ENCODE data around the gene ANKRD18B.

- RRBS, result no CpG with 5 or more reads among the region's 5 CpGs
Observed at GRCh38 chr9:33287171-33287542, 3.2 kb upstream of the NFX1 start.

DNA sequence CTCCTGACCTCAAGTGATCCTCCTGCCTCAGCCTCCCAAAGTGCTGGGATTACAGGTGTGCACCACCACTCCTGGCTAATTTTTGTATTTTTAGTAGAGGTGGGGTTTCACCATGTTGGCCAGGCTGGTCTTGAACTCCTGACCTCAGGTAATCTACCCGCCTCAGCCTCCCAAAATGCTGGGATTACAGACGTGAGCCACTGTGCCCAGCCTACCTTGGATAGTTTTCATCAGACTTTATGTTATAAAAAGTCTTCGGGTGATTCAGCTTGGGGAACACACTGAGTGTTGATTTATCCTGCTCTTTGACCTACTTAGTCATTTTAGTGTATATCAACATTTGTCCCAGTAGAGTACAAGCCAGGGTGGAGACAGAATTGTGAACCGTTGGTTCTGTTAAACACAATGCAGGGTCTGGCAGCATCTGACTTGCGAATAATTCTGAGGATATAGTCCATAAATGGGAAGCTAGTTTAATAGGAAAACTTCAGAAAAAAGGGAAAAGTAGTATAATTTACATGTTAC, 39.6 kb downstream of the NFX1 start:
- RRBS, result no CpG with 5 or more reads among the region's 5 CpGs

DNA sequence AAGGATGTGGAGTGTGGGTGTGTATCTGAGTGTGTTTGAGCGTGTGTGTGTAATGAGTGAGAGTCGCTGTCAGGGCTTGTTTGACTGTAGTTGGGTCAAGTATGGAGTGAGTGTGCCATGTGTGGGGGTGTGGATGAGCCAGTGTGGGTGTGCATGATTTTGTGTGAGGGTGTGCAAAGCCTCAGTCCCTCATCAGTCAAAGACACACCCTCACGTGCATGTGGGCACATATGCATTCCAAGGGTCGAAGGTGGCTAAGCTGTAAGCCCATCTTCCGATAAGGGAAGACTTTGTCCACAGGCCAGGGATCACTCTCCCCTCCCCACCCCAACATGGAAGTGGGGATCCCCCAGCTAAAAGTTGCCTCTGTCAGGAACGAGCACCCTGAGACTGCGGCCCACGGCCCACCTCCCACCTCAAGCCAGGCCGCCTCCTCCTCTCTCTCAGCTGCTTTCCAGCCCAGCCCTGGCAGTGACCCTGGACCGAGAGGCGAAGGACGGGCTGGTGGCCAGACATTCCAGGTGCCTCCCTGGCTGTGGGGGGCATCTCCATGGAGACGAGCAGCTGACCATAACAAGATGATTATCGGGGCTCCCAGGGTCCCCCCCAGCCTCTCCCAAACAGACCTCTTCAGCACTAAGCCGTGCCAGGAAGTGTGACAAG, 12.8 kb downstream of the AQP3 start:
- RRBS, result no CpG with 5 or more reads among the region's 15 CpGs

- RRBS, result no CpG with 5 or more reads among the region's 3 CpGs
Observed at GRCh38 chr9:33446059-33446257, 1.4 kb downstream of the AQP3 start.

GRCh38 chr9:33461820-33462578, 11.7 kb downstream of the NOL6 start:
- RRBS, result no CpG with 5 or more reads among the region's 6 CpGs

DNA sequence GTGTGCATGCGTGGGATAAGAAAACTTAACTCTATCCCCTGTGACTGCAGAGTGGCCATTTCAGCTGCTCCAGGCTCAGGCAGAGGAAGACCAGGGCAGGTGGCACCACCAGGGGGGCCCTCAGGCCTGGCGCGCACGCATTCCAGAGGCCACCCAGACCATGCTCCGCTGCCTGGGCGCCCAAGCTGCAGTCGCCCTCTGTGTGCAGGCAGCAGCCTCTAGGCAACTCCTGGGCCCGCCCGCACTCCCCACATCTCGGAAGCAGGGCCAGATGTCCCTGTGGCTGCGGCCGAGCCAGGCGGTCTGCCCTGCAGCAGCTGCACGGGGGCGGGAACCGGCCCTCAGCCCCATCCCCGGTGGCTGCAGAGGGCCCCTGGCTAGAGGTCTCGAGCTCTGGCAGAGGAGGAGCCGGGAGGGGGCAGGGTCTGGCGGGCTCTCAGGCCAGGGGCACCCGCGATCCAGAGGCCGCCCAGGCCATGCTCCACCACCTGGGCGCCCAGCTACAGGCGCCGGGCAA, 626 bp upstream of the ANKRD18B start:
- RRBS, result no CpG with 5 or more reads among the region's 26 CpGs

DNA sequence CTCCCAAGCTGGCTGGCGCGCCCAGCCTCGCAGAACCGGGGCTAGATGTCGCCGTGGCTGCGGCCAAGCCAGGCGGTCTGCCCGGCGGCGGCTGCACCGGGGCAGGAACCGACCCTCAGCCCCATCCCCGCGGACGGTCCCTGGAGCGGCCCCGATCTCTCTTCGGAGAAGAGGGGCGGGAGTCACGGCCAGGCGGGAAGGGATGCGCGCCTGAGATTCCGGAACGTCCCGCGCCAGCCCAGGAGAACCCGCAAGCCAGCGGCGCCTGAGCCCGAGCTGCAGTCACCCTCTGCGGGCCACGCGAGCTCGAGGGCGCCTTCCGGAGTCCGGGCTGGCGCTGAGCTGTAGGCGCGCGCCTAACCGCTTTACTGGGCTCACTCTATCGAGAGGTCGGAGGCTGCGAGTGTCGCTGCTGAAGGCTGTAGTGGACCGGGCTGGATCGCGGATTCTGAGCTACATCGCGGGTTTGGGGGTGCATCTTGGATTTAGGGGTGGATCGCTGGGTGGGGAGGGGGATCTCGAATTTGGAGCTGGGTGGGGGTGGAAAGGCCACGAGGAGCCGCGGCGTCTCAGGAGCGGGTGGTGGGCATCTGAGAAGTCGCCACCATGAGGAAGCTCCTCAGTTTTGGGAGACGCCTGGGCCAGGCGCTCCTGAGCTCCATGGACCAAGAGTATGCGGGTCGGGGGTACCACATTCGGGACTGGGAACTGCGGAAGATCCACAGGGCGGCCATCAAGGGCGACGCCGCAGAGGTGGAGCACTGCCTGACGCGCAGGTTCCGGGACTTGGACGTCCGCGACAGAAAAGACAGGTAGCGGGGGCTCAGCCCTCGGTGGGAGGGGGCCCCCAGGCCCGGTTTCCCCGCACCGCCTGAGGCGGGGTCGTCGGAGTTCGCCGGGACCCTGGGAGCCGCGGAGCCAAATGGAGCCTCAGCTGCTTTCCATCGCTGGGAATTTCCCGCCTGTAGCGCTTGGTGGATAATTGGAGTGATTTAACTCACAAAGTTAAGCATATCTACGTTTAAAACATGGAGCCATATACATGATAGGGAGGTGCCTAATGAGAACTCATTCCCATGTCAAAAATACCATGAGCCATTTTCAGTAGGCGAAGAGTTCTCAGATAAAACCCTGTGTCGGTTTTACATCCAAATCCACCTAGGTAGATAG, at the start of gene ANKRD18B:
TSS of gene ANKRD18B (plus strand) at position 368 of the 1,170 bp plus-strand sequence.
- RRBS, result 5% methylated on average over 9 of the region's 95 CpGs

- RRBS, result no CpG with 5 or more reads among the region's 9 CpGs
Observed at GRCh38 chr9:33943873-33944780, 104.6 kb downstream of the UBAP2 start.

DNA sequence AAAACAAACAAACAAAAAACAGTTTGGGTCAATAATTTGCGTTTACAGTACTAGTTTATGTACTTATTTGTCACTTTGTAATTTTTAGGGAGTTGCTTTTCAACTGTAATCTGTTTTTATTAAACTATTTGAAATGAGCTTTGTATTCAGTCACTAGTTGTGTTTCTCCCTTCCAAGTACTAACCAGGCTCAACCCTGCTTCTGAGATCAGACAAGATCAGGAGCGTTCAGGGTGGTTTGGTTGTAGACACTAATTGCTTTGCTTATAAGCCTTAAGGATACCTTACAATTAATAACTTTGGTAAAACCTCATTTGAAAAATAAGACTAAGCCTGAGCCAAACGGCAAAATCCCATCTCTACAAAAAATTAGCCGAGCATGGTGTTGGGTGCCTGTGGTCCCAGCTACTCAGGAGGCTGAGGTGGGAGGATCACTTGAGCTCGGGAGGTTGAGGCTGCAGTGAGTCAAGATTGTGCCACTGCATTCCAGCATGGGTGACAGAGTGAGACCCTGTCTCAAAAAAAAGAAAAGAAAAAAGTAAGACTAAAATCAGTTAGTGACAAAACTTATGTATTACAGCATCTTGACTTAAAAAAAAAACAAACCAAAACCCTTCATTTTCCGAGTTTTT, 27.3 kb downstream of the UBAP1 start:
- RRBS, result no CpG with 5 or more reads among the region's 6 CpGs

DNA sequence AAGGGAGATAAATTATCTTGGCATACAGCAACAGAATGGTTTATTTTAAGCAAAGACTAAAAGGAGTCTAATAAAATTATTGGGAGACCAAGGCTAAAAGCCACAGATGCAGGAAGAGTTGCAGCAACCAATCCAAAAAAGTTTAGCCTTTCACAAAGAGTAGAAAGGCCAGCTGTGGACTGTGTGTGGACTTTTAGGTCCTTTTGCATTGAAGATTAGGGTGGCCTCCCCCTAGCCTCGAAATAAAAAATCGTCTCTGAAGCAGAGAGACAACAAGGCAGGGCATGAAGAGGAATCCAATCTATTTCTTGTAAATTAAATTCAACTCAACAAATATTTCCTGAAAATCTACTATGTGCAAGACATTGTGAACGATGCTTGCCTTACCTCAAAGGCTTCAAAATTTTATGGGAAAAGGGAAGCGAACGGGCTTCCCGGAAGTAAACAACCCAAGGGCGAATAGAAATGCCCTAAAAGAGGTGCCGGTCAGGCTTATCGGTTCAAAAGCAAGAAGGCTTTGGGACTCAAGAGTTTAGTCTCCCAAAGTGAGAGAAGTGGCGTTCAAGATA, 656 bp downstream of the KIF24 start:
- RRBS, result no CpG with 5 or more reads among the region's 10 CpGs

- RRBS, result no CpG with 5 or more reads among the region's 3 CpGs
Observed at GRCh38 chr9:34334080-34334867, 4.9 kb downstream of the NUDT2 start.

DNA sequence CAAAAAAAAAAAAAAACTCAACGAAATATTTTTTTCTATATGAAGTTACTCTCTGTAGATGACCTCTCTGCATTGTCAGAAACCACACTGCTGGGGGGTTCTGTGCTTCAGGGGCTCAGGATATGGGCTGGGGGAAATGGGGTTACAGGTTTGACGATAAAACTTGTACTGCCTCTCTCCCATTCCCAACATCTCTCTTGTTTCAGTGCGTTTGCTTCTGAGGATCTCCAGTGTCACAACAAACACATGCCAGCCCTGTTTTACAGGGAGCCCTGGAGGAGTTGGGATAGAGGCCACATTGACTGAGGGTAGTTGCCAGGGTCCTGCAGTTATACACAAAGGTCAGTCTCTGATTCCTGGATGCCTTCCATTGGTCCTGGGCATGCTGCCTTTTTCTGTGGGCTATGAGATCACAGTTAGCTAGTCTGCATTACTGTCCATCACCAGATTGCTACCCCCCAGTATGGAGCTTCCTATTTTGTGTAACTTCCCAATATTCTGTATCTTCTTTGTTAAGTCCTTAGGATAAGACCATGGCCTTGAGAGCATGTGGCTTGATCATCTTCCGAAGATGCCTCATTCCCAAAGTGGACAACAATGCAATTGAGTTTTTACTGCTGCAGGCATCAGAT, 9.3 kb downstream of the NUDT2 start:
- RRBS, result no CpG with 5 or more reads among the region's 4 CpGs

GRCh38 chr9:34996669-34997336, 7.3 kb downstream of the DNAJB5 start:
- RRBS, result no CpG with 5 or more reads among the region's 18 CpGs

- RRBS, result no CpG with 5 or more reads among the region's 5 CpGs
Observed at GRCh38 chr9:35043139-35043670, 1.2 kb downstream of the C9orf131 start.

GRCh38 chr9:35102593-35103011, 329 bp downstream of the STOML2 start:
- RRBS, result no CpG with 5 or more reads among the region's 23 CpGs

DNA sequence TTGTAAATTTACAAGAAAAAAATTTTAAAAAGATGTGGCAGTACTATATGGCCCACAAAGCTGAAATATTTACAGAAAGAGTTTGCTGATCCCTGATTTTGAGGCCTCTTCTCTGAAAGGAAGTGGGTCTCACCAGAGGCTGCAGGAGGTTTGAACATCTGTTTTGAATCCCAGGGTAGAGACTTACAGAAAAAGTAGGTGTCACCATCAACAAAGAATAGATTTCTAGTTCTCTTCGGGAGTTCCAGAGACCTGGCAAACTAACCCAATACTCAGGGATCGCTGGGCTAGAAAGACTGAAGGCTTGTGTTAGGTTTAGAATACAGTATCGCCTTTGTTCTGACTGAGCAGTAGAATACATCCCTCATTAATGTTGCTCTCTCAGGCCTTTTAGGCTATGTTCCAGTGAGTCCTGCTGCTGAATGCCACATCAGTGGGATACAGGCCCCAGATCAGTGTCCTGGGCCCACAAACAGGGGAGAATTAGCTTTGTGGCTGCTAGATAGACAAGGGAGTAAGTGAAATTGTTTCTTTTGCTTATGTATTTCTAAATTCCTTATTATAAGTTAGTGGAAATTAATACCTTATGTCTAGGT, 27.2 kb downstream of the RUSC2 start:
- RRBS, result no CpG with 5 or more reads among the region's 3 CpGs

- RRBS, result no CpG with 5 or more reads among the region's 21 CpGs
Observed at GRCh38 chr9:35538287-35539336, 25.1 kb downstream of the FAM166B start.

DNA sequence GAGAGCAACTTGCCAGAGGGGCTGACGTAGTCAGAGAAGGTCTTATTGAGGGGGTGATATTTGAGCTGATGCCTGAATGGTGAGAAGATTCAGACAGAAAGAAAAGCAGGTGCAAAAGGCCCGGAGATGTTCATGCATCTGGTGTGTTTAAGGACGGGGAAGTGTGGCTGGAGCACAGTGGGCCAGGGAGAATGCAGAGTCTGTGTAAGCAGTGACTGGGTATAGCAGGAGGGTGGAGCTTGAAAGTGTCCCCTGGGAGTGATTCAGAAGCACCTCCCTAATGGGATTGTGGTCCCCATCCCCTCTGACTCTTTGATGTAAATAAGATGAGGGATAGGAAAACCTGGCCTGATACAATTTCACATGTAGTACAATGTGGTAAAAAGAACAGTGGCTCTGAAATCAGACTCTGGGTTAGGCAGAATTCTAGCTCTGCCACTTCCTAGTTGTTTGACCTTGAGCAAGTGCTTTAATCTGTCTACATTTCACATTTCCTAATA, 10.1 kb downstream of the FAM166B start:
- RRBS, result no CpG with 5 or more reads among the region's 3 CpGs

GRCh38 chr9:35616010-35616848, 2.0 kb downstream of the CD72 start:
- RRBS, result no CpG with 5 or more reads among the region's 23 CpGs

- RRBS, result no CpG with 5 or more reads among the region's 2 CpGs
Observed at GRCh38 chr9:35635928-35636578, 14.7 kb downstream of the SIT1 start.

All from pericardium (tissue), 1 donor.